ENCODE results near the gene ELMOD3.

DNA sequence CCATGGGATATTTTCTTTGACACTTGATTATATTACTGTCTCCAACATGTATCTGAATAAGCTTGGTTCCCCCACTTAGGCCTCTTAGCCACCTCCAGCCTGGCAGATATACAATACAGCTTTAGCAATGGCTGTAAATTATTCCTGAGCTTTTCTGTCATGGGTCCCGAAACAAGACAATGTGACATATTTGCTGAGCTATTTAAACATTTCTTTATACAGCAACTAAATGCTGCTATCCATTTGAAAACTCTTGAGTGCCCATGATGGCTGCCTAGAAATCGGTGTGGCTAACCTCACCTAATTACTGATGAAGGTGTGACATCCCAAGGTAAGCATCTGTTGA lies 406.1 kb downstream of the SUCLG1 start:
- PRO-cap, 2 experiments = no peak in any of the 2 experiments

DNA sequence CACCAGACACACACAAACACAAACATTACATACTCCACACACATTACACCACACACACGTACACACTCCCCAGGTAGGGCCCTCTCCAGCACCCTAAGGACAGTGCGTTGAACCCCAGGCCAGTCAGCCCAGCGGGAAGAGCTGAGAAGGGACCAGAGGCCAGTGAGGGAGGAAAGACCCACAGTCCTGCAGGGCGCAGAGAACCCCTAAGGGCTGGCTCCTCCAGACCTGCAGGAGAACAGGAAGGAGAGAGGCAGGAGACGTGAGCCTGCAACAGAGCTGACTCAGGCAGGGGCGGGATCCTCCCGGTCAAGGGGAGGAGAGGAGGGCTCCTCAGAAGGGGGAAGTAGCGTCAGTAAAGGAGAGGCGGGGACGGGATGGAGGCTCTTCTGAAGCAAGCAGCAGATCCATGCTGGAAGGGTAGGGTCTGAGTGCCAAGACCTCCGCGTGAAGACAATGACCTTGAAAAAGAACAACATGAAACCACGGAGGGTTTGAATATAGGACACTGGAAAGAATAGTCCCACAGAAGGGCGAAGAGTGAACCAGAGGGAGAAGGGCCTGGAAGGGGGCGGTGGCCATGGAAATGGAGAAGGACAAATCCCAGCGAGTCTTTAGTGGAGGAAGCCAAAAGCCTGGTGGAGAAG lies 50.8 kb downstream of the TRABD2A start:
- PRO-cap, 2 experiments = no peak in any of the 2 experiments

- PRO-cap, 2 experiments = no peak in any of the 2 experiments
These were observed 40.7 kb downstream of the TRABD2A start for GRCh38 chr2:84839939-84840882.

GRCh38 chr2:84924693-84924932 lies 19.2 kb downstream of the TMSB10 start:
- PRO-cap, 2 experiments = no peak in any of the 2 experiments

GRCh38 chr2:84938553-84938968 lies 32.4 kb upstream of the KCMF1 start:
- PRO-cap, 2 experiments = no peak in any of the 2 experiments

DNA sequence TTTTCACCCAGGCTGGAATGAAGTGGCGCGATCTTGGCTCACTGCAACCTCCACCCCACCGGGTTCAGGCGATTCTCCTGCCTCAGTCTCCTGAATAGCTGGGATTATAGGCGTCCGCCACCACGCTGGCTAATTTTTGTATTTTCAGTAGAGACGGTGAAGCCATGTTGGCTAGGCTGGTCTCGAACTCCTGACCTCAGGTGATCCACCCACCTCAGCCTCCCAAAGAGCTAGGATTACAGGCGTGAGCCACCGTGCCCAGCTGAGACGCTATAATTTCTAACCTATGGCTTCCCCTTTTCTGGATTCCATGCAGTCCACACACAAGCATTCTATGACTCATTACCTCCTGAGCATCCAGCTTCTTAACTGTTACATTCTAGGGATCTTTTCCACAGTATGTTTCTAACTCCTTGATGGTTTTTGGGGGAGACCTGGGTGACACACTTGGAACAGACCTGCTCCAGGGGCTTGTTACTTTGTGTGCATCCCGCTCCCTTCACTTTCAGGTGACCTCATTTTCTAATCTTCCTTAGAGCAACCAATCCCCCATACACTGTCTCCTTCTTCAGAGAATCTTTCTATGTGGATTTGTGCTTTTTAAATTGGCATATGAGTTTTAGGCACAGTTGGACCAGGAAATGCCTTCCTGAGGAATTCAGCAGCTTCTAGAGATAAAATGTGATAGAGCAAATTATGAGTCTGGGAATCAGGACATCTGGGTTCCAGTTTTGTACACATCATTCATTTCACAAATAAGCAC lies 11.8 kb upstream of the KCMF1 start:
- PRO-cap, 2 experiments = no peak in any of the 2 experiments

DNA sequence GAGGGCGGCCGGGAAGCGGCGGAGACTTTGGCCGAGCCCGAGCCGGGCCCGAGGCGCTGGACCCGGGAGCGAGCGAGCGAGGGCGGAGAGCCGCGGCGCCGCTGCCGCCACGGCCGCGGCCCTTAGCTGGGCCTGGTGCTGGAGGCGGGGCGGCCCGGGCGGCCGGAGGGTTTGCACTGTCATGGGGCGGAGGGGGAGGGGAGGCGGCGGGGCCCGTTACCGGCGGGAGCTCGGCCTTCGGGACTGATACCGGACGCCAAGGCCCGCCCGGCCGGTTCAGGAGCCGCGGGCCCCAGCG lies 526 bp downstream of the KCMF1 start:
- PRO-cap, 2 experiments = peak in 2 of 2 experiments; most common plus-strand start position 246 of the sequence (in 2)

DNA sequence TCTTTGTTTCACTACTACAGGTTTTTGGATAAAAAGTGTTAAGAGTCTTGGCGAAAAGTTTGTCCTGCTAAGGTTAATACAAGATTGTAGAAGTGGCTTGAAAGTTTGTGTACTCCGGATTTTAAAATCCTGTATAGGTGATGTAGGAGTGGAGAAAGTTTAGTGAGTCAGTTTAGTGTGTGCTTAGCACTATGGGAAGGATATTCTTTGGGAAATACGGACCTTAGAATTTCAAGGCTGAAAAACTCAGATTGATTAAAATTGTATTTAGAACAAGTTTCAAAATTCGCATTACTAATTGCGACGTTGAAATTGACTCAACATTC lies 1.5 kb downstream of the KCMF1 start:
- PRO-cap, 2 experiments = no peak in any of the 2 experiments

DNA sequence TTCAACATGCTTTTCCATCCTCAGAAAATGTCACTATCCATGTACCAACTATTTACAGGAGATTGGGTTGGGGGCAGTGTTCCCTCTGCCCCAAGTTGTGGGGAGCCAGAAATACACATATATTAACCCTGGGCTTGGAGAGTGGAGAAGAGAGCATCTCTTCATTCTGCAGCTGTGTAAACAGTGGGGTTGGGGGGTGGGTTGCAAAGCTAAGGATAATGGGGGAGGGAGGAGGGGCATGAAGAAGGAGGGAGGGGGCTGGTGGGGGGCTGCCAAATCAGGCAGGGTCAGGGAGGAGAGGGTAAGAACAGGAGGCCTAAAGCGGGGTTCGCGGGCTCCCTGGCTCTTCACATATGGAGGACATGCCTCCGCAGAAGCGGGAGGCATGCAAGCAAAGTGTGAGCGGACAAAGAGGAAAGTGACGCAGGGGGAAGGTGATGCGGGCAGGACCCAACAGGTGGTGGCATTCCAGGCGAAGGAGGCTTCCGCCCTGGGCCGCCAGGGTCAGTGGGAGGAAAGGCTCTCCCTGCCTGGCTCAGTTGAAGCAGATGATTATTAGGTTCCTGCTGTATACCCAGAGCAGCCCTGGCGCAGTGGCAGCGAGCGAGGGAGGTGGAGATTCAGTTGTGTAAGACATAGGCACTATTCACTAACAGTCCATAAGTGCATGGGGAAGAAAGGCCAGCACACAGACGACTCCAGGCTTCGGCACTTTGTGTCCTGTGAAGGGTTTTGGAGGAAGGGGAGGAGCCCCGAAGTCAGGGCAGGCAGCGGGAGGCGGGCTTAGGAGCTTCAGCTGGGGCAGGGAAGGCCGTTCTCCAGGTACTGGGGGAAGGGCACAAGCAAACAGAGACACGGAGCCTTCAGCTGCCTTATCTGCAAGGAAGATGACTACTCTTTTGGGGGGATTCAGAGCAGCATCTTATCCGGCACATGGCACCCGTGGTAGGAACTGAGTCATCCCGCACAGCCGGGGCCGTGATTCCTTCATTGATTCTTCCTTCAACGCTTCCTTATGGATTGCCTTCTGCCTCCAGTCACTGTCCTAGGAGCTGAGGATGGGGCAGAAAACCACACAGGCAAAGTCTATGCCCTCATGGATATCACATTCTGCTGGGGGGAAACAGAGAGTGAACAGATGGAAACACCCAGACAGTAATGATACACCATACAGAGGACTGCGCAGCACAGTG lies 89.9 kb downstream of the TGOLN2 start:
- PRO-cap, 2 experiments = no peak in any of the 2 experiments

DNA sequence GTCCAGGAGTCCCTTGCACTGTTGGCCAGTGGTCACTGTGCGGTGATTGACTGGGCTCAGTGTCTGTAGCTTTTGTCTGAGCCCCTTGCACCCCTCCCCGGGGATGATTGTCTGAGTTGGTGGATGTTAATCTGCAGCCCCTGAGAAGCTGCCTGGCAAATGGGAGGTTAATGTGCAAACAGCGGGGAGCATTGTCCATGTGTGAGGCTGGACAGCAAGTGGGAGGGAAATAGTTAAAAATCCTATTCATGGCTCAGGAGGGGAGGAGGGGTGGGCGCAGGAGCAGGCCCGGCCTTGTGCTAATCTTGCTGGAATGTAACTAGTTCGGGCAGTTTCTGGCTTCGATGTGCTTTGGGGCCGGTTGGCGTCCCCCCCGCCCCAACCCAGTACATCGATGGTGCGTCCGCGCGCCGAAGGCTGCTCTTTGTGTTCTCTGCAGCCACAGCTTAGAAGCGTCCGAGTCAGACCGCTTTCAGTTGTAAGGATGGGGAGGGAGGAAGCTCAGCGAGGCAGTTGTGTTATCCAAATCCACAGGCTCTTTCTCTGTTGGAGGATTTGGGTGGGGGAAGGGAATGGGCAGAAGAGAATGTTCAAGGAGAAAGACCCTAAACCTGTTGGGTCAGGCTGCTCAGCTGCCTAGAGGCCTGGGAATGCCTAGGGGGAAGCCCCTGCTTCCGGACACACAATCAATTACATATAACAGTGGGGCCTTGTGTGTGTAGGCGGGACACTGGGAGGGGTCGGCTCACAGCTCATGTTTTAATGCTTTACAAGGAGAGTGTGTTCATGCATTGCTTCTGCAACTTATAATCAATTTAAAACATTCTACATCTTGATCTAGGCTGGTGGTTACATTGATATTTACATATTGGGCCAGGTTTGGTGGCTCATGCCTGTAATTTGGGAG lies 71.7 kb downstream of the TGOLN2 start:
- PRO-cap, 2 experiments = no peak in any of the 2 experiments

GRCh38 chr2:85321848-85322959 lies 5.6 kb downstream of the TGOLN2 start:
- PRO-cap, 2 experiments = no peak in any of the 2 experiments

DNA sequence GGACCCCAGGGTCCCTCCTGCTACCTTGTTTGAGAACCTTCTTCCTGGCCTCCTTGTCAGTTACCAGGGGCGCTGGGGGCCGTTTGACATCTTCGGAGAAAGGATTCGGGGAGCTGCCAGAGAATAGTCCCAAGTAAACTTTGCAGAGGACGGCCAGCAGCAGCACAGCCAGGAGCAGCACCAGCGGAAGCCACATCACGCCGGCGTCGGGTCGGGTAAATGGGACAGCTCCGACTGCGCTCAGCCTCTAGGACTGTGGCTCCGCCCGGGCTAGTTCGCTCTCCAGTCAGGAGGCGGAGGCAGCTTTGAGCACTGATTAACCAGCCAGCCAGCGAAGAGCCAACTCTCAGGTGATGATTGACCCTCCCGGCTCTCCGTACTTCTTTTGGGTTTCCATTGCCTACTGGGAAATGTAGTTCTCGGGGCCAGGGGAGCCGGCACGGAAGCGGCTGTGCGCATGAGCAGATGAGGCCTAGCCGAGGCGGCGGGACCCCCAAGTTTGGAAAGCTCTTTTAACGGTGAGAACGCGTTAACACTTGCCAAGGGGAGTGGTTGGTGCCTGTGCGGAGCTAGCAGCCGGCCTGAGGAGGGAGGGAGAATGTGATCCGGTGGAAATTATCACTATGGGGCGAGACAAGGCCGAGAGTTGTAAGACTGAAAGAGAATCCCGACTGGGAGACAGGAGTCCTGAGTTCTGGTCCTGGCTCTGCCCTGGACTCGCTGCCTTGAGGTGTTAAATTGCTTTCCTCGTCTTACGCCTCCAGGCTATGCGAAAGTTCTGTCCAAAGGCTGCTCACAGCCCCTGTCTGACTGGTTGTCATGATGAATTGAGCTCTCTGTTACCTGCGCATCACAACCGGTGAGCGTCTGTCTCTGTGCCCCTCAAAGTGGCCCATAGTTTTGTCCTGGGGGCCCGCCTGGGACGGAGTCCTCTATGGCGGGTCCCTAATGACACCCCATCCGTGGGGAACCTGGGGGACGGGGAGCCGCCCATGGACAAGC lies at the start of gene ELMOD3:
Gene ELMOD3 (plus strand): TSS at position 458 of the 1,002 bp plus-strand sequence.
- PRO-cap, 2 experiments = peak in 2 of 2 experiments; most common plus-strand start position 464 of the sequence (in 2); most common minus-strand start position 221 of the sequence (in 2)

GRCh38 chr2:85503168-85503699 lies 35.7 kb upstream of the MAT2A start:
- PRO-cap, 2 experiments = no peak in any of the 2 experiments

DNA sequence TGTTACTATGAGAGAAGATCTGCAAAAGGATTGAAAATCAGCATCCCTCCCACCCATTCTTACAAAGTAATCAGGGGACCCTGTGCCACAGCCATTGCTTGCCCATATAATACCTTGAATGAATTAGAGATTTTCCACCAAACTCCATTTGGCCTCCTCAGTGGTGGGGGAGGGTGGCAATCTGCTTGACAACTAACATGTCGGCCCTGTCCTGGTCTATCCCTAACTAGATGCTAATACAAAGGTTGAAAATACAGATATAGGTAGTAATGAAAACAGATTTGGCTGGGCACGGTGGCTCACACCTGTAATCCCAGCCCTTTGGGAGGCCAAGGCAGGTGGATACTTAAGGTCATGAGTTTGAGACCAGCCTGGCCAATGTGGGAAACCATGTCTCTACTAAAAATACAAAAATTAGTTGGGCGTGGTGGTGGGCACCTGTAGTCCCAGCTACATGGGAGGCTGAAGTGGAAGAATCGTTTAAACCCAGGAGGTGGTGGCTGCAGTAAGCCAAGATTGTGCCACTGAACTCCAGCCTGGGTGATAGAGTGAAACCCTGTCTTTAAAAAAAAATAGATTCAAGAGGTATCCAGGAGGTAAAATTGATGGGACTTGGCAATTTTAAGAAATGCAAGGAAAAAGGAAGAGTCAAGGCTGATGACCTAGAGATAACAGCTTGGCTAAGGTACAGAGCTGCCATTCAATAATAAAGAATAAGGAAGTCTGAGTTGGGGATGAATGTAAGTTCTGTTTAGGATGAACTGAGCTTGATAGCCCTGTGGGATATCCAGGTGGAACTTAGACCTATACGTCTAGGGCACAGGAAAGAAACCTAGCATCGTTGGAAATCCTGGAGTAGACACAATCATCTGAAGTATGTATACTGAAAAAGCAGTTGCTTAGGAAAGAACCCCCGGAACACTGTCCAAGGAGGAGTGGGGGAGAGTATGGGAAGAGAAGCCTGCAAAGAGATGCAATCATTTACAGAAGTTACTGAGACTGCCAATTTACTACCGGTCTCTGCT lies 9.0 kb downstream of the MAT2A start:
- PRO-cap, 2 experiments = no peak in any of the 2 experiments

DNA sequence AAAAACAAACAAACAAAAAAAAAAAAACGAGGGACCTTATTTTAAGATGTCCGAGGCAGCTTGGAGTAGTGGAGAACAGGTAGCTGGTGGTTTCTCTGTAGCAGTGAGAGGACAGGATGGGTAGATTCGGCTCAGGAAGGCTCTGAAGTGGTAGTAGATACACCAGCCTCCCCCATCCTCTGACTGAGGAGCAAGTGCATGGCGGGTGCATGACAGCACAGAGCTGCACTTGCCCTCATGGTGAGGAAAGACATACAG lies 708 bp upstream of the VAMP5 start:
- PRO-cap, 2 experiments = no peak in any of the 2 experiments

- PRO-cap, 2 experiments = no peak in any of the 2 experiments
These were observed 1.5 kb downstream of the VAMP5 start for GRCh38 chr2:85585708-85586229.

- PRO-cap, 2 experiments = no peak in any of the 2 experiments
These were observed 363 bp downstream of the RNF181 start for GRCh38 chr2:85595863-85596353.

DNA sequence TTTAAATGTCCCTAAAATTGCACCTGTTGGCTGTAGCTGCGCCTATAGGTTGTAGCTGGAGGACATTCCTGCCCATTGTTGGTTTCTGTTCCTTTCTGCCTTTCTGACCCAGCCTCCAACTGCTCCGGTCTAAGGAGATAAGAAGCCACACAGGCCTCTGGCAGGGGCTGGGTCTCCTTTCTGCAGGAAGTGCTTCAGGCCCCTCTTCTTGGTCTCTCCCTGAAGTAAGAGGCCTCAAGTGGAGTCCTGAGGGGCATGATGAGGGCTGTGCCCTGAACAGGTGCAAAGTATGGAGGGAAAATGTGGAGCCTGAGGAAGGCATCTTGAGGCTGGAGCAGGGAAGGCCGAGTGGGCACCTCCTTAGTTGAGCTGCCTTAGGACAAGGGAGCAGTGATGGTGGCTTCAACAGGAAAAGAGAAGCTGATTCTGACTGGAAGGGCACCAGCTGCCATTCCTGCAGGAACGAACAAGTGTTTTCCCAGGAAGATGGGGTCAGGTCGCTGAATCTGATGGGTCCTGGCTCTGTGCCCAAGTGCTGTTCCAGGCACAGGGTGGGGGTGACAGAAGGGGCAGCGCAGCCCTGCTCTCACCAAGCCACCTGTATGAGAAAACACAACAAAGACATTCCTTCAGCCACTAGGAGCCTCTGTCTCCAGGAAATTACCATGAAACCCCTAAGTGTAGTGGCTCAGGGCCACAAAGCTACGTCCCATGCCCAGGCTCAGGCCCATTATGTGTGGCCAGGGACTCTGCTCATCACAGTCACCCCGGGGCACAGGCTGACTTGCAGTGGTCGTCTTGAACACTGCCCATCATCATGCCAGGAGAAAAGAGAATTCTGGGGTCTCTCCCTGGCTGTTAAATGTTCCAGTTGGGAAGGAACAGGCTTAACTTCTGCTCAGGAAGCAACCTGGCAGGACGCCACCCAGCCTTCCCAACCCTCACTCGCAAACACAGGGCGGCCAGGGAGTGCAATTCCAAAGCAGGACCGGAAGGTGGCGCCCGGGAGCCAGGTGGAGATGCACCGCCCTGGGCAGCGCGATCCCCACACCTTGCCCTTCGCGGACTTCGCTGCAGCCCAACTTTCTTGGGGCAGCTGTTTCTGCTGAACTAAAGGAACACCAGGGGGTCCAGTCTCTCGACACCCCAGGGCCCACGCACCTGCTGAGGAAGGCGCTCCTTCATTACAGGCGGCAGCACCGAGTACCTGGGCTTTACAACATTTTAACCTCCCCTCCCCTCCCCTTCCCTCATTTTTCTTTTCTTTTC lies 10.8 kb upstream of the SFTPB start:
- PRO-cap, 2 experiments = no peak in any of the 2 experiments

DNA sequence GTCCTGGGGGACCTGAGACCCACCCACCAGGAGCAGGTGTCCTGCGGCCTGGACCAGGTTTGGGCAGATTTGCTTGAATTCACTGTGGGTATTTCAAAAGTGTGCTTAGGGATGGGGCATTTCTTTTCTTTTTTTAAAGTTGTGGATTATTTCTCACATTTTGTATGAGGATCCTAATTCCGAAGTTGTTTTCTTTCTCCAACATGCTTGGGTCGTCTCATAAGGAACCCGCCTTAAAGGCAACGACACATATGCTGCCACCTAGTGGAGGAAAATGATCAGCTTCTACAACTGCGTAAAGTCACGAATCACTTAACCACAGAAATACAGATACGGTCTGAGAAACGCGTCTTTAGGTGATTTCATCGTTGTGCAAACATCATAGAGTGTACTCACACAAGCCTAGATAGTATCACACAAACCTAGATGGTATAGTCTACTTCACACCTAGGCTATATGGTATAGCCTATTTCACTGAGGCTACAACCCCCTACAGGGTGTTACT lies 13.0 kb downstream of the GNLY start:
- PRO-cap, 2 experiments = no peak in any of the 2 experiments

DNA sequence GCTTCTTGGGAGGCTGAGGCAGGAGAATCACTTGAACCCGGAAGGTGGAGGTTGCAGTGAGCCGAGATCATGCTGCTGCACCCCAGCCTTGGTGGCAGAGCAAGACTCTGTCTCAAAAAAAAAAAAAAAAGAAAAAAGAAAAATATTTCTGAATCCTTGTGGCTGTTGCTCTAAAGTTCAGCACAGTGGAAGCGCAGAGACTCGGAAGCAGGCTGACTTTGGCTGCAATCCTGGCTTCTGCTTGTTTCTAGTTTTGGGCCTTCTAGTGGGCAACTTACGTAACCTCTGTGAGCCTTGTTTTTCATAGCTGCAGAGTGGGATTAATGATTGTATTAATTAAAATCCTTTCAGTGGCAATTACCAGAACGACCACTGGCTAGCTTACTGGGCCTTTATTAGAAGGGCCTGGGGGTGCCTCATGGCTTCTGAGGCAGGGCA lies 28.4 kb downstream of the GNLY start:
- PRO-cap, 2 experiments = no peak in any of the 2 experiments